SUDHL5 (cell line): ENCODE measurements around a stretch of chr7.

DNA sequence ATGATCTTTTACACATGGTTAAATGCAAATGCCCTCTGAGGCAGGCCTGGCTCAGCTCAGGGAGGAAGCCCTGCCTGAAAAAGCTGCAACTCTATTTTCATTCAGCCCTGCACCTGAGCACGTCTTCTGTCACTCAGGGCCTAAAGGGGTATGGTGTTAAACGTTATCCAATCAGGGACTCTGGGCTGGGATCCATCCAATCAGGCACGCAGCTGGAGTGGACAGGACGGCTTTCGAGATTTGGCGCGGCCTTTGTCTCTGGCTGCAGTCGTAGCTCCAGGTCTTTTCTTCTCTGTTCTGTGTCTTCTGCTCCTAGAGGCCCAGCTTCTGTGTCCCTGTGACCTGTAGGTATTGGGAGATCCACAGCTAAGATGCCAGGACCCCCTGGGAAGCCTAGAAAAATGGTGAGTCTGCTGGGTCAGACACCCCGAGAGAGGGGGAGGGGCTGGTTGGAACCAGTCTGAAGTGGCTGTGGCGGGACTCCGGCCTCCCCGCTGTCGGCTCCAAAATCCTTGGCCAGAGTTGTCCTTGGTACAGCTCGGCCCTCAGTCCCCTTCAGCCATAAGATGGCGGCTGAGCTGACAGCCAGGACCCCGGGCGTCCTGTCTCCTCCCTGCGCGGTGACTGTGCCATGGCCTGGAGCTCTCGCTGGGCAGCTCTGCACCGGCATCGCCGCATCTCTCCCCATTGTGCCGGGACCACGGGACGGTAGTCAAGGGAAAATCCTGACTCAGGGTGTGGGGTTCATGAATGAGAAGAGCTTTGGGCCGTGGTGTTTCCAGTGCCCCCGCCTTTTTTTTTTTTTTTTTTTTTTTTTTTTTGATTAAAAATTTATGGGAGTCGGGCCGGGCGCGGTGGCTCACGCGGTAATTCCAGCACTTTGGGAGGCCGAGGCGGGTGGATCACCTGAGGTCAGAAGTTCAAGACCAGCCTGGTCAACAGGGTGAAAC lies 11.8 kb upstream of the ZNF680 start:
- PRO-cap = no peak

GRCh38 chr7:65239549-65240572 lies 133.8 kb upstream of the ZNF92 start:
- PRO-cap = no peak

- PRO-cap = unidirectional peak, minus-strand start at chr7:65751552
Observed at GRCh38 chr7:65751347-65751663, 121.6 kb upstream of the VKORC1L1 start.

GRCh38 chr7:66092648-66092960 lies 17.0 kb downstream of the ASL start:
- PRO-cap = no peak

DNA sequence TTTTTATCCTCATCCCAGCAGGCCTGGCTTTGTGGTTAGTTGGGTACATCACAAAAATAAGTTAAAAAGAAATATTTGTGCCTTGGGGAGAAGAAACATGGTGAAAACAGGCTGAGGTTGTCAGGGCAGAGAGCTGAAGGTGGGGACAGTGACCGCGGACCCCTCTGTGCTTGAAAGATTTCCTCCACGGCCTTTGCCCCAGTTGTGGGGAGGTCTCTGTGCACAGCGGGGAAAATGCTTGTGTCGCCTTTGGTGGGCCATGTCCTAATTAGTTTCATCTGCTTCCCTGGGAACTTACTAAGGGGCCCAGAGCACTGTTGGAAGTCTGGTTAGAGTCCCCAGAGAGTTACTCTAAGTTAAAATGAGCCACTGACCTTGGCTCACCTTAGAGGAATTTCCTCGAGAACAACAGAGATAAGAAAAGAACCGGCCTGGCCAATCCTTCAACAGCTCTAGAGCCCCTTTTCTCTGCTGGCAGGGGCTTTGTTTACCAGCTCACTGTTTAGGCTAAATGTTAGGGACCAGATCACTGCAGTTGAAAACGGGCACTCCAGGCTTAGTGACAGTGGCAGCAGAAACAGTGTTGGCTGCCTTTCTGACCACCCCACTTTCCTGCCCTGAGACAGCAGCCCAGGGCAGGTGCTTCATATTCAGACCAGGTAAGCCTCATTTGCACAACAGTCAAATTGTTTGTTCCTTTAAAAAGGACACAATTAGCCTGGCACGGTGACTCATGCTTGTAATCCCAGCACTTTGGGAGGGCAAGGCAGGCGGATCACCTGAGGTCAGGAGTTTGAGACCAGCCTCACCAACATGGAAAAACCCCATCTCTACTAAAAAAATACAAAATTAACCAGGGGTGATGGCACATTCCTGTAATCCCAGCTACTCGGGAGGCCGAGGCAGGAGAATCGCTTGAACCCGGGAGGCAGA lies 38.1 kb downstream of the CRCP start:
- PRO-cap = no peak

- PRO-cap = bidirectional peak, plus-strand start at chr7:66493727, minus-strand start at chr7:66493556
Observed at GRCh38 chr7:66493185-66494211, 135.2 kb upstream of the KCTD7 start.

- PRO-cap = no peak
Observed at GRCh38 chr7:66554144-66554754, 74.4 kb upstream of the KCTD7 start.

DNA sequence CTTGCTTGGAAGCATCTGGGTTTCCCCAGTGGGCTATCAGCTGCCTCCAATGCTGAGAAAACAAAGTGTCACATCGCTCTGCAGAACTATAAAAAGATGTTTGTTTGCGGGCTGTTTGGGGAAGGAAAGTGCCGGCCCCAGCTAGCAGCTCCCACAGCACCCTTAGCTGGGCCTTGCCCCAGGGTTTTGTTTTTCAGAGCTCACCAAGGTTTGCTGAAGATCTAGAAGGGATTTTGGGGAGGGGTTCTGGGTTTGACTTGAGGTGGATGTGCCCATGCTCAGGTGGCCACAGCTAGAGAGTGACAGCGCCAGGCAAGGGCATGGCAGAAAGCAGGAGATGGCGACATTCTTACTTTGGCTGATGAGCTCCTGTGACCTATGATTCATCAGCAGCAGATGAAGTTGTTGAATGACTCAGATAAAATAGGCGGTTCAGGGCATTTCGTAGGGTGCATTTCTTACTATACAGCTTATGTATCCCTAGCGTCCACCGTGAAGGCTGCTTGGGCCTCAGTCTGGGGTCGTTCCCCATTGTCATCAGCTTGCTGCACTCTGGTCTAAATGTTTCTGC lies 7.1 kb downstream of the KCTD7 start:
- PRO-cap = bidirectional peak, plus-strand start at position 421 of the sequence, minus-strand start at position 304 of the sequence

DNA sequence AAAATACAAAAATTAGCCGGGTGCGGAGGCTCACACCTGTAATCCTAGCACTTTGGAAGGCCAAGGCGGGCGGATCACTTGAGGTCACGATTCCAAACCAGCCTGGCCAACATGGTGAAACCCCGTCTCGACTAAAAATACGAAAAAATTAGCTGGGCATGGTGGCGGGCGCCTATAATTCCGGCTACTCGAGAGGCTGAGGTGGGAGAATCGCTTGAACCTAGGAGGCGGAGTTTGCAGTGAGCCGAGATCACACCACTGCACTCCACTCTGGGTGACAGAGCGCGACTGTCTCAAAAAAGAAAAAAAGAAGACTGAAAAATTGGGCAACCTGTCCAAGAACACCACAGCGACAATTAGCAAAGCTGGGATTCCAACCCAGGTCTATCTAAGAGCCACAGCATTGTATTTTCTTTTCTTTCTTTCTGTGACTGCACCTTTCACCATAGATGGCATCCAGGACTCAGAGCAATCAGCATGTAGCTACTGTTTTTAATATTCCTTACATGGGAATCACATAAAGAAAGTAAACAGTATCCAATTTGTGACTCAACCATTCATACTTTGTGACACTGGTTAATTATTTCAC lies 52.2 kb downstream of the KCTD7 start:
- PRO-cap = bidirectional peak, plus-strand start at position 263 of the sequence, minus-strand start at position 212 of the sequence

GRCh38 chr7:66697111-66698038 lies 43.2 kb upstream of the RABGEF1 start:
- PRO-cap = no peak

- PRO-cap = no peak
Observed at GRCh38 chr7:66930250-66930835, 9.3 kb downstream of the TMEM248 start.

DNA sequence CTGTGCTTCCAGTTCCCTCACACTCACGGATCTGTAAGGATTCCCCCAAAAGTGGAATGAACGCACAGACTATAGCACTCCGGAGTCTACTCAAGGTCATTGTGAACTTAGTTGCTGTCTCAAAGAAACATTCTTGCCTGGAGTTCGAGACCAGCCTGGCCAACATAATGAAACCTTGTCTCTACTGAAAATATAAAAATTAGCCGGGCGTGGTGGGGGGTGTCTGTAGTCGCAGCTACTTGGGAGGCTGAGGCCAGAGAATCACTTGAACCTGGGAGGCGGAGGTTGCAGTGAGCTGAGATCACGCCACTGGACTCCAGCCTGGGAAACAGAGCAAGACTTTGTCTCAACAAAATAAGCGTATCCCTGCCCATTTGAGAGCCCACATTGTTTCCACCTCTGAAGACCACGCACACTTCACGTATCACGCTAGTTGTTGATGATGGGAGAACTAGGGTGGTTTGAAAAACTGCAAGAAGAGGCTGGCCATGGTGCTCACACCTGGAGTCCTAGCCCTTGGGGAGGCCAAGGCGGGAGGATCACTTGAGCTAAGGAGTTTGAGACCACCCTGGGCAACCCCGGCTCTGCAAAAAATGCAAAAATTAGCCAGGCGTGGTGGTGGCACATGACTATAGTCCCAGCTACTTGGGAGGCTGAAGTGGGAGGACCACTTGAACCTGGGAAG lies 35.8 kb downstream of the SBDS start:
- PRO-cap = no peak

DNA sequence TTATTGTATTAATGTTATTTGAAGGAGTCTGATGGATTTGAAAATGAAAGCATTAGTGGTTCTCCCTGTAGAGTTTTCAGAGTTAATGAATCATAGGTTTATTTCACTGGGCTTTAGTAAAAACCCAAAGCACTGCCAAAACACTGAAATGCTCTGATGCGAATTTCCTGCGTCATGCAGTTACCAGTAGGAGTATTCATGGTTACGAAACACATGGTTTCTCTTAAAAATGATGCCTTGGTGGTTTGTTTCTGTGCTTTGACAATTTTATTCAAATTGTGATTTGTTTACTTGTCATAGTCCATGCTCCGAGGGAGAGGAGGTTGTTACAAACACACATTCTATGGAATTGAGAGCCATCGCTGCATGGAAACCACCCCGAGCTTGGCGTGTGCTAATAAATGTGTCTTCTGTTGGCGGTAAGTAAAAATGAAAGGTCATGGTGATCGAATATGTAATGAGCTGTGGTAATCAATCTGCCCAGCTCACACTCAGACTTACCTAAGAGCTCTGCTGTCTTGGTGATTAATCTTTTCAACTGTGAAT lies 70.4 kb downstream of the TYW1 start:
- PRO-cap = no peak

DNA sequence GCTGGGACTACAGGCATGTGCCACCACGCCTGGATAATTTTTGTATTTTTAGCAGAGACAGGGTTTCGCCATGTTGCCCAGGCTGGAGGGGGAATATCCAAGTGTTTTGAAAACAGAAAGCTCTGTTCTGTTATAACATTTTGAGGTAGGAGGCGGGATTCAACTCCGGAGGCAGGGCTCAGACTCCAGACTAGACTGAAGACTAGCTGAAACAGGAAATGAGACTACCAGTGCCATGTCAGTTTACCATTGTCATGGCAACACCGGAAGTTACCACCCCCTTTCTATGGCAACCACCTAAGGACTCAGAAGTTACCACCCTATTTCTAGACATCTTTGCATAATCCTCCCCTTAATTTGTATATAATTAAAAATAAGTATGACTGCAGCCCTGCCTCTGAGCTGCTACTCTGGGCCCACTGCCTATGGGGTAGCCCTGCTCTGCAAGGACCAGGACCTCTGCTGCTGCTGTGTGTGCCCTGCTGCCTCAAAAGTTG lies 1069.0 kb upstream of the AUTS2 start:
- PRO-cap = no peak

GRCh38 chr7:69062315-69062709 lies 536.0 kb upstream of the AUTS2 start:
- PRO-cap = no peak

DNA sequence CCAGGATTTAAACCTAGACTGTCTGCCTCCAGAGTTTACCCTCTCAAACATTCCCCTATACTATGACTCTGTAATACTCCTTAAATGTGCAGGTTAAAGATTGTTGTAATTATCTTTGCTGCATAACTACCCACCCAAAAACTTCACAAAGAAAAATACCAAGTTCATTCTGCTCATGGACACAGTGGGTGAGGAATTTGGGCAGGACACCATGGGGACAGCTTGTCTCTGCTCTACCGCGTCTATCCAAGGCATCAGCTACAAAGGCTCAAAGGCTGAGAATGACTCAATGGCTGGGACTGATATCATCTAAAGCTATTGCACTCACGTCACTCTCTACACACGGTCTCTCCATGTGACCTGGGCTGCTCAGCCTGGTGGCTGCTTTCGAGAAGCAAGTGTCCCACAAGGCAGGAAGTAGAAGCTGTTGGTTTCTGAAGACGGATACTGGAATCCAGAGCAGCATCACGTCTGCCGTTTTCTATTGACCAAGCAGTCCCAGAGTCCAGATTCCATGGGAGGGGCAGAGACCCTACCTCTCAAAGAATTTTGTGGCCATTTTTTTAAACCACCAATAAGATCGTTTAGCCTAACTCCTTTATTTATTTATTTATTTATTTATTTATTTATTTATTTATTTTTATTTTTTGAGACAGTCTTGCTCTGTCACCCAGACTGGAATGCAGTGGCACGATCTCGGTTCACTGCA lies 185.6 kb upstream of the AUTS2 start:
- PRO-cap = no peak

DNA sequence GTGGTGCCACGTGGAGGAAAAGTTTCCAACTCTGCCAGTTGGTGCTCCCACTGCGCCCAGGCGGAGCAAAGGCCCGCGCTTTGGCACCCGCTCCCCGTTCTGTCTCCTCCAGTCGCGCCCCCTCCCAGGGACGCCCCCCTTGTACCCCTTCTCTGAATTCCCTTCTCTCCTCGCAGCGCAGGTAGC lies 756 bp upstream of the AUTS2 start:
- PRO-cap = no peak

DNA sequence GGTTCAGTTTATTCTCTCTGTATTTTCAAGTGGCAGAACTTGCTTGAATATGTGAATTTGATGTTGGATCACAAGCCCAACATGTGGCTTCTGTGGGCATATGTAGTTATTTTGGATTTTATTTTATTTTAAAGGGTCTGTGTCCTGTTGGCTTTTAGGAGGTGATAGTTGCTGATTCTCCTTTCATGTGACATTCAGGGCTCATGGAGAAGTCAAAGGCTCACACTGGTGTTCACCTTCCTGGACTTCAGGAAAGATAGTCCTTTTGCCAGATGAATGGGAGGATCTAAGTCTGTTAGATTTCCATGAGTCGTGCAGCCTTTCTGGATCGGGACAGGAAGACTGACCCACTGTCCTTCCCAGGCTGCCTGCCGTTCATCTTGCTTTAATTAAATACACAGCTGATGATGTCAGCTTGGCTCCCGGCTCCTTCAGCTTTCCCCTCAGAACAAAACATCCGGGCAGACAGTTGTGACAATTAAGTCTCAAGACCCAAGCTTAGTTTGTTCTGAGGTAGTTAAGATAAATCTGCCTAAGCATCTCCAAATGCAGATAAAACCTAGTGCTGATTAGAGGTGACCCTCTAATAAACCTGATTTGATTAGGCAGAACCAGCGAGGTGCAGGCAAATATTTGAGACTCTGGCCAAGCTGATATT lies 58.5 kb downstream of the AUTS2 start:
- PRO-cap = no peak

DNA sequence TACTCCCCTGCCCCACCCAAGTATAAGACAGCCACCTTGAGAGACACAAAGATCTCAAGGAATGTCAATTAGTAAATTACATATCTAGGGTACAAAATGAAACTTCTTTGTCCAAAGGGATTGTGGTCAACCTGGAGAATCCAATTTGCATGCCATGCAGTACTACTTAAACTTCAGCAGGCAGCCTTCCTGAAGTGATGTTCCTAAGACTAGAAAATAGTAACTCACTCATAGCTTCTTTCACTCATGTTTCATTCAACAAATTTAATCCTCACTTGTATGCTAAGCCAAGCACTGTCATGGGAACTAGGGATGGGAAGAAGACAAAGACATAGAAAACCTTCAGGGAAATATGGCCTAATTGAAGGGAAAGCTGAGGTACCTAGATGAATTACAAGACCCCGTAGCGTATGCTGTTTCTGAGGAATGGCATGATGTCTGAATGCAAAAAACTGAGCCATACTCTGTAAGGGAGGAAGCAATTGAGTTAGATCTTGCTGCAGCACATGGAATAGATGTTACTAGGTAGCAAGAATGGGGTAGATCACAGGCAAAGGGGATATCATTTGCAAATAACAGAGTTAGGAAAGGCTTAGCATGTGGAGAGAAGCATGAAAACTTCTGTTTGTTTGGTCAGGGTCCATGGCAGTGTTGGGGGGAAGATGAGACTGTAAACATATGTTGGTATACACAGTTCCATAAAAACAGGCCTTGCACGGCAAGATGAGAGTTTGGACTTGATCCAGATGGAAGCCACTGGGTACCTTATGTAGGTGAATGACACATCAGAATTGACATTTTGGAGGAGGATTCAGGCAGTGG lies 681.8 kb upstream of the GALNT17 start:
- PRO-cap = no peak

DNA sequence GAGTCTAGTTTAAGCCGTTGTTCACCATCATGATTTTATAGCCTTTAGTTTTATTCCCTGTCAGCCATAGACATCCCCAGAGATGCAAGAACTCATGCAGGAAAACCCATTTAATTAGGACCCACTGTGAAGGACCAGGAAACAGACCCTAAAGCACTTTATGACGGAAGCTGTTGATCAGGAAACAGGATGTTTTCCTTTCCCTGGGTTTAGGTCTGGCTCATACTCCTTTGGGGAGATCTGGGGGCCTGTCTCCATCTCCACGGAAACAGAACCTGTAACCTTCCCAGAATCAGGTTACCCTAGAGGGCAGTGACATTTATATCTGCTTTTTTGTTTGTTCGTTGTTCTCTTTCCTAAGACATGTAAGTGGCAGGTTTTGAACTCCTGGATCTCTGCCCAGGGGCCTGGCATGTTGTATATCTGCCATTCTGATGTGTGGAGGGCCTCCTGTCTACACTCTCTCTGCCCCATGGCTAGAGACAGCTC lies 657.2 kb upstream of the GALNT17 start:
- PRO-cap = no peak